ENCODE measurements around a stretch of chr16.

GRCh38 chr16:9369981-9370570, 278.6 kb downstream of the HAPSTR1 start:
- PRO-cap: no peak
- RAMPAGE, long total RNA: no peak
- RRBS: no CpG with 5 or more reads among the region's 9 CpGs

DNA sequence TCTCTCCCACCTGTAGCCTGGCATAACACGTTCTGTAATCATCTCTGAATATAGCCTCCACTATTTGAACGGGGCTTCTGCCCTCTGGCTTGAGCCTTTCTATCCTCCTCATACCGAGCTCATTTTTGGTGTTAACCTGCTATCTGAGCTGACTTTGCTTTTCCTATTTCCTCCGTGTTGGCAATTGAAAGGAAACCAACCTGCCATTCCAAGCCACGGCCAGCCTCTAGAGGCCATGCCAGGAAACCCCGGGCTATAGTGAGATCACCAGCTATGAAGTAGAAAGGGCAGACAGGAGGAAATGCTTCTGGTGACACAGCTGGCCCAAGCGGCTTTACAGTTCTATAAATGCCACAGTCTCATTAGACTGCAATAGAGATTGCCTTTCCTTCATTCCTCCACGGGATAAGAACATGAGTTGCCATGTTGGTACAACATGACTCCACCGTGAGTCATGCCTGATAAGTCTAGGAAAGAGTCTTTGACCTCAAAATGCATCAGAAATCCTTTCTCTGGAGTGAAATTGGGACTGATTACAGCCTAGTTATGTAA, 385.0 kb downstream of the GRIN2A start:
- PRO-cap: no peak
- RAMPAGE, long total RNA: no peak
- RRBS: no CpG with 5 or more reads among the region's 9 CpGs

- PRO-cap: no peak
- RAMPAGE, long total RNA: no peak
- RRBS: no CpG with 5 or more reads among the region's 34 CpGs
These were observed 1.6 kb downstream of the GRIN2A start for GRCh38 chr16:10180539-10181136.

DNA sequence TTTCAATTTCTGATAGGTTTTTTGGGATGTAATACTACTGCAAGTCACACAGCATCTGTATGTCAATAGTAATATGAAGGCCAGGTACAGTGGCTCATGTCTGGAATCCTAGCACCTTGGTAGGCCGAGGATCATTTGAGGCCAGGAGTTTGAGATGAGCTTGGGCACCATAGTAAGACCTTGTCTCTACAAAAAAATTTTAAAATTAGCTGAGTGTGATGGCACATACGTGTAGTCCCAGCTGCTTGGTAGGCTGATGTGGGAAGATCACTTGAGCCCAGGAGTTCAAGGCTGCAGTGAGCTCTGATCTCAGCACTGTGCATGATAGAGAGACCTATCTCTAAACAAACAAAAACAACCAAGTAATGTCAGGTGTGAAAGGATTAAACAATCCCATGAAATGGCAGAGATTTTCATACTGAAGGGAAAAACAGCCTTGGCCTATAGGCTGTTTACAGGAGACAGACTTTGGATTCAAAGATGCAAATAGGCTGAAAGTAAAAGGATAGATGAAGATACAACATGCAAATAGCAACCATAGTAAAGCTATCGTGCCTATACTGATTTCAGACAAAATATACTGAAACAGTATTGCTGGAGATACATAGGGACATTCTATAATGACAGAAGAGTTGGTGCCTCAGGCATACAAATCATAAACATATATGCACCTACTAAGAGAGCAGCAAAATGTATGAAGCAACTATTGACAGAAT, 8.0 kb downstream of the ATF7IP2 start:
- PRO-cap: no peak
- RAMPAGE, long total RNA: no peak
- RRBS: no CpG with 5 or more reads among the region's 3 CpGs

GRCh38 chr16:10601029-10602120, 21.0 kb upstream of the EMP2 start:
- PRO-cap: no peak
- RAMPAGE, long total RNA: no peak
- RRBS: no CpG with 5 or more reads among the region's 20 CpGs

DNA sequence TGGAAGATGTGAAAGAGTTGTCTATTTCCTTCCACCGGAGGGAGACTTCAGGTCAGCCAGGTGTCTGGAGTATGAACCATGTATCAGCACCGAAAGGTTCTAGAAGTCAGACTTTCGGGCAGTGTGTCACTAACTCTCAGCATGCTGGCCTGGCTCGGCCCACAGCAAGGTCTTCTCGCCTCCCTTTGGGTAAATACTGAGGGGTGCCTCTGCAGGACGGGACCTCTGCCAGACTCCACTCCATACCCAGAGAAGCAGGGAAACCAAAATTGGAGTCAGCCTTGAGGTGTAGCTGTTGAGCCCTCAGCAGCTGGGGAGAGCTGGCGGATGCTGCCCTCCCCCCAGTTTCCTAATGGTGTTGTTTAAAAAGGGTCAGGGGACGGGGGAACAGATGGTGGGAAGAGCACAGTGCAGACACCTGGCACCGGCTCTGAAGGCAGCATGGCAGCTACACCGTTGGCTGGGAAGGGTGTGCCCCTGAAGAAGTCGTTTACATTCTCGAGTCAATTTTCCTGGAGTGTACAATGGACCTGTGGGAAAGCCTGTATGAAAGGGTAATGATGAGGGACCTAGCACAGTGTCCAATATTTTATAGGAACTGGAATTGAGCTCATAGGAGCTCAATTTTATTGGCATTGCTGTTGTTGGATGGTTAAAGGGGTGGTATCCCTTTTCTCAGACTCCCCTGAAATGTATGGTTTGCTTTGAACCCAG, 679 bp downstream of the CIITA start:
- PRO-cap: no peak
- RAMPAGE, long total RNA: no peak
- RRBS: no CpG with 5 or more reads among the region's 12 CpGs

DNA sequence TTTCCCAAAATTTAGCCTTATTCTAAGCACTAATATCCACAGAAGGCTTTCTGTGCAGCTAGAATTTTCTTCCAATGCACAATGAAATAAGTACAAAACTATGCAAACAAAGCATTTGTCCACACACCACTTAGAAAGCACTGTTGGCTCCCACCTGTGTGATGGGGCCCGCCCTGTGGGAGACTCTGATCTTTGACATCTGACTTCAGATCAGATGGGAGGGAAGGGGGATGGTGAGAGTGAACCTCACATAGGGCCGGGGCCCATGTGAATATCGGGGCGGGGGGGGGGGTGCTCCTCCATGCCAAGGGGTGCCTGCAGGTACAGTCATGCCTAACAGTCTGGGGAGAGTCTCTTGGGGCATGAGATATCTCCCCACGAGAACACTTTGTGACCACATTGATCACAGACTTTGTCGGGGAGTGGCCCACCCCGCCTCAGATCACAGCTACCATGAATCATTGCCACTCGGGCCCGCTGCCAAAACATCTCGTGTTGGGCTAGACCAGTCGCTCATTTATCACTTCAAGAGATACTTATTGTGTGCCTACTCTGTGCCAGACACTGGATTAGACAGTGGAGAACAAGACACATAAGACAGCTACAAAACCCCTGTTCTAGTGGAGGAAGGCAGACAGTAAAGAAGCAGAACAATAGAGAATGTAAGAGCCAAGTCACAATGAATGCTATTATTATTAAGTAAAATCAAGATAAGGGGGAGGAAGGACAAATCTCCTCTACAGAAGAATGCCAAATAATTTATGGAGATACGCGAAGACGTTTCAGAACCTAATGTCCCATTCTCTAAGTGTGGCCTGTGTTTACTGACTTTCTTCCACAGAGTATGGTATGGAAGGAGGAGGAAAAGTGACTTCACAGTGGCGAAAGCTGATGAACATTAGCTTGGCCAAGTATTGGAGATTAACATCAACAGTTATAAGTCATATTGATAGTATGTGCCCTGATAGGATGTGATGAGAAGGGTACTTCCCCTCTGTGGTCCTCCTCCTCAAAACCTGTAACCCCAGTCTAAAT, 72.7 kb downstream of the CLEC16A start:
- PRO-cap: no peak
- RAMPAGE, long total RNA: no peak
- RRBS: no CpG with 5 or more reads among the region's 15 CpGs

DNA sequence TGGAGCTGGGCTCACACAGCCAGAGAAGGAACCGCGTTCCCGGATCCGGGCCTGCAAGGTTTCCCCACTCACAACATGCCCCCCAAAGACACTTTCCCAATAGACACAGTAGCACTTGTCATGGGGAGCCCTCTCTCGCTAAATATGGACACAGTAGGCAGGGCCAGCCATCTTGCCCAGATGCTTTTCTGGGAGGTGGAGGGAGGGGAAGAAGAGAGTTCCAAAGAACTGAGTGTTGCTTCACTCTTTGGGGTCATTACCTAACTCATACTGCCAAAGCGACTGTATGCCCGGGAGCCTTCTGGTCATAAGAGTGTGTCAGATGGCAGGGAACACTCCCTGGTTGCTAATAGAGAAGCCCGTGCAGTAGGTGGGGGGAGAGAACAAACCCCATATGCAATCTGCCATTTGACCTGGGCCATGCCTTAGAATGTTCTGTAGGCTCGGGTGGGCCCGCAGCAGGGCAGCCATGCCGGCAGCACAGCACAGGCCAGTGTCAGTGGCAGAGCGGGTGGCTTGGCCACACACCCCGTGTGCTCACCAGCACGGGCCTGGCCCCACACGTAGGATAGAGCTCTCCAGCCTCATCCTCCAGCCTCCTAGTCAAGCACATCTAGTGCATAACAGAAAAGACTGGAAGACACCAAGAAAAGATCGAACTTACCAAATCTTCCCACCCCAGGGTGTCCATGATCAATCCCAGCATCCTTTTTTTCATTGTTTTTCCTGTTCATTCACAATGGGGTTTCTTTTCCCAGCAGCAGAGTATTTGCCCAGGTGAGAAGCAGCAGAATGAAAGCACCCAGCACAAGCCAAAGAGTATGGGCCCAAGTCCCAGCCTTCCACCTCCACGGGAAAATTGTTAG, 120.5 kb downstream of the SOCS1 start:
- PRO-cap: no peak
- RAMPAGE, long total RNA: no peak
- RRBS: no CpG with 5 or more reads among the region's 17 CpGs

DNA sequence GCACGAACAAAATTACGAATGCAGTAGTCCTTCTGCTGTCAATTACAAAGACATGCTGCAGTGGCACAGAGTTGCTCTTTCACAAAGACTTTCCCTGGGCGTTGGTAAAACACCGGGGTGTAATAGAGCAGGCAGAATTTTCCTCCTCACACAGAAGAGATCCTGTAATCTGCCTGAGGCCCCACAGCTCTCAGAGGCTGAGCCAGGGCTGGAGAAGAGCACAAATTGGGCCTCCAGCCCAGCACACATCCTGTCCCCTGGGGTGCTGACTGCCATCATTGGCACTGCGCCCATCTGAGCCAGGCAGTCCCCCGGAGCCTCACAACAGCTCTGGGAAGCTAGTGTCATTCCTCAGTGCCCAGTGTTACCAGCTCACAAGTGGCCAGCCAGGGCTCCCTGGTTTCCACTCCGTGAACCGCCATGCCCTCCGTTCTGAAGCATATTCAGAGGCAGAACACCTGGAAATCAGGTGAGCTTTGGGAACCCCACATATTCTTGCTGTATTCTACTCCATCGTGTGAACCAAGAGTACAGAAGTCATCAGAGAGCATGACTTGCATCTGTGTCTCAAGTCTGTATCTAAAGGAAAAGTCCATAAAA, 119.4 kb downstream of the SOCS1 start:
- PRO-cap: no peak
- RAMPAGE, long total RNA: no peak
- RRBS: no CpG with 5 or more reads among the region's 10 CpGs

- PRO-cap: no peak
- RAMPAGE, long total RNA: no peak
- RRBS: no CpG with 5 or more reads among the region's 8 CpGs
These were observed 50.0 kb downstream of the SOCS1 start for GRCh38 chr16:11205995-11206462.

DNA sequence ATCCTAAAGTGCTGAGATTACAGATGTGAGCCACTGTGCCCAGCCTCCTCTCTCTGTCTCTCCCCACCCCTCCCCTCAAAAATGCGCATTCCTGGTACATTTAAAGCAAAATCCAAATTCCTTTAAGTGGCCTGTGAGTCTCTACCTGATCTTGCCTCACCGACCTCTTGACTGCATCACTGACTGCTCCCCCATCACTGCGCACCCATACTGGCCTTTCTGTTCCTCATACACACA, 17.5 kb upstream of the RMI2 start:
- PRO-cap: no peak
- RAMPAGE, long total RNA: no peak
- RRBS: no CpG with 5 or more reads among the region's 3 CpGs

DNA sequence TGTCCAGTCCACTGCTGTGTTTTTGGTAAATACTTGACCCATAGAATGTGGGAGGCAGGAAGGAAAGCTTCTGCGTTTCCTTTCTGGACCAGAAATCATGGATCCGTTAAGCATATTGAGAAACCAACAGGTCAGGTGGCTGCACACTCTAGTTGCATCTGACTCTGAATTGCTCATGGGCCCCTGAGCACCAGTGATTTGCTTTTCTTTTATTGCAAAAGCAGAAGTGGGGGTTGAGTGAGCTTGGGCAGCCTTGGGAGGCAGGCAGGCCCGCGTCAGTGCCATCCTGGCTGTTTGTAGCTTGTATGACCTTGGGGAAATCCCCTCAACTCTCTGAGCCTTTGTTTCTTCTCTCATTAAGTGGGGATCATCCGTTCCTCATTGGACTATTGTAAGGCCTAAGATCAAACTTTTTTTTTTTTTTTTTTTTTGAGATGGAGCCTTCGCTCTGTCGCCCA, 25.3 kb downstream of the RMI2 start:
- PRO-cap: no peak
- RAMPAGE, long total RNA: no peak
- RRBS: no CpG with 5 or more reads among the region's 7 CpGs

DNA sequence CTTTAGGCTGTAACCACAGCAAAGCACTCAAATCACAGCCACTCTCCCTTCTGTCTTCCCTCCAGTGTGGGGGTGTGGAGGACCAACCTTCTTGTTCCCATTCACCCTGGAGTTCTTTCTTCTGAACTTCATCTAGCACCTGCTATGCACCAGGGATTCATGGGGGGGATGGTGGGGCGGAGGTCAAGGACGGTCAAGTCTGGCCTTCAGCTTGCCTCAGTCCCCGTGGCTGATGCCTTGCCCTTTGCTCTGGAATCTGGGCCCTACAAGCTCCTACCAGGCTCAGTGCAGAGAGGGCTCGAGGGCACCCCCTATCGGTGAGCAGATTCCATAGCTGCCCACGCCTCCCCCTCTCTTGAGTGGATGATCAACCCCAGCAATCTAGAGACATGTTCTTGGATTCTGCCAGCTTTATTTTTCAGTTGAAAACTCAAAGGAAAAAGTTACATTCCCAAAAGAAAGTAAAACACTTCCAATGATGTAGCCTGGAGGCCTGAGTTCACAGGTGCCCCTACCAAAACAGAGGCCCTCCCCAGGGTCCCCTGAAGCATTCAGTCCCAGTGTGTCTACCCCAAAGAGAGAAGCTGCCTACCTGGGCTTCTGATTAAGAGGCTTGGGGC, 26.5 kb downstream of the RMI2 start:
- PRO-cap: no peak
- RAMPAGE, long total RNA: no peak
- RRBS: no CpG with 5 or more reads among the region's 6 CpGs

GRCh38 chr16:11495290-11495545, 31.8 kb downstream of the ENSG00000188897 start:
- PRO-cap: no peak
- RAMPAGE, long total RNA: no peak
- RRBS: no CpG with 5 or more reads among the region's 2 CpGs

DNA sequence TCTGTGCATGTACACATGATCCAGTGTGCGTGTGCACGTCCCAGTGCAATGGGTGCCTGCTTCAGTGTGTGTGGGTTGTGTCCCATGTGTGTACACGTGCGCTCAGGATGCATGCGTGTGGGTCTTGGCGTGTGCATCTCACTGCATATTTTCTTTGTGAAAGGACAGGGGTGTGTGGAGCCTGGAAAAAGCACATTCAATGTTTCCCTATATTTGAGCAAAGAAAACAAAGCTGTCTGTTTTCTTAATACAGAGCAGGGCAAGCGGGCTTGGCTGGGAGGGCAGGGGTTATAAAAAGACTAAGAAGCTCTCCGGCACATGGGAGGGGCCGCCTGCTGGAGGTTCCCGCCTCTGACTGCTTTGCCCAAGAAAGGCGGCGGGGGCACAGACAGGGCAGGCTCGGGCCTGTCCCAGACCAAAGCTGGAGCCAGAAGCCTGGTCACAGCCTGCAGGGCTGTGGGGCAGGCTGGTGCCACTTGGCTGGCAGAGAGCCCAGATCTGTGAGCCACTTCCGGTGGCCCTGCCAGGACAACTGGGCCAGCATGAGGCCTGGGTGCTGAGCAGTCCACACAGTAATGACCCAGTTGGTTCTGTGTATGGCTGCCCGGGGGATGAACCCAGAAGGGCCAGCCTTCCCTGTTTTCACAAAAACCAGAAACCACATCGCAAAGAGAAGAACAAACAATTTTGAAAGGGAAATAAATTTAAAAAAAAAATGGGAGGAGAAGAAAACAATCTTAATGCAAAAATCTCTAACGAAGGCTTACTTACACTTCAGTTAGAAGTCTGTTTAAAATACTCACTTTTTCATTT, 29.7 kb downstream of the ENSG00000188897 start:
- PRO-cap: unidirectional peak, plus-strand start at position 367 of the sequence
- RAMPAGE, long total RNA: no peak
- RRBS: 15% methylated on average over 2 of the region's 17 CpGs

GRCh38 chr16:11497944-11498197, 29.2 kb downstream of the ENSG00000188897 start:
- PRO-cap: no peak
- RAMPAGE, long total RNA: no peak

DNA sequence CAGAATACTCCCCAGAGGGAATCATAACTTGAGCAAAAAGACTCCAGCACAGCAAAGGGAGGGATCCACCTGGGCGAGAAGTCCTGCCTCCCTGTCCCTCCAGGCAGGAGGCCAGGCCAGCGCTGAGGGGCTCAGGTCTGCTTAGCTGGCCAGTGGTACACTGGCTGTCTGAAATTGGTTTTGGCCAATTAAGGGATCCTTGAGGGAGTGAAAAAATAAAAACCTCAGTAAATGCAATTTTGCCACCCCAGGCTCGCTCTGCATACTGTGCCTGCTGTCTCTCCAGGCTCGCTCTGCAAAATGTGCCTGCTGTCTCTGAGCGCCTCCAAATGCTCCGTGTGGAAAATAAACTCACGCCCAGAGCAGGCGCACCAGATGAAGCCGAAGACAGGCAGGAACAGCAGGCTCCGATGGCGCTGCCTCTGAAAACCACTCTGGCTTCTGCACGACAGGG, 28.9 kb downstream of the SNN start:
- PRO-cap: no peak
- RAMPAGE, long total RNA: no peak
- RRBS: no CpG with 5 or more reads among the region's 12 CpGs

- PRO-cap: no peak
- RAMPAGE, long total RNA: no peak
- RRBS: no CpG with 5 or more reads among the region's 3 CpGs
These were observed 23.0 kb downstream of the ZC3H7A start for GRCh38 chr16:11773971-11774565.

GRCh38 chr16:11897765-11898190, 18.0 kb downstream of the GSPT1 start:
- PRO-cap: no peak
- RAMPAGE, long total RNA: no peak
- RRBS: no CpG with 5 or more reads among the region's 1 CpG

- PRO-cap: no peak
- RAMPAGE, long total RNA: no peak
- RRBS: no CpG with 5 or more reads among the region's 11 CpGs
These were observed 60.5 kb downstream of the SNX29 start for GRCh38 chr16:12036967-12037442.